Omental fat pad (tissue), 4 donors: ENCODE measurements around a stretch of chr9.

- PRO-cap, result no peak
- RAMPAGE, long total RNA, 4 experiments, result no peak in any of the 4 experiments
Measured at GRCh38 chr9:128625404-128626313, 31.0 kb downstream of the DYNC2I2 start.

- PRO-cap, result no peak
- RAMPAGE, long total RNA, 4 experiments, result no peak in any of the 4 experiments
Measured at GRCh38 chr9:128689338-128690152, 523 bp downstream of the SET start.

- PRO-cap, result no peak
- RAMPAGE, long total RNA, 4 experiments, result no peak in any of the 4 experiments
Measured at GRCh38 chr9:128762723-128763537, 8.8 kb downstream of the ZER1 start.

DNA sequence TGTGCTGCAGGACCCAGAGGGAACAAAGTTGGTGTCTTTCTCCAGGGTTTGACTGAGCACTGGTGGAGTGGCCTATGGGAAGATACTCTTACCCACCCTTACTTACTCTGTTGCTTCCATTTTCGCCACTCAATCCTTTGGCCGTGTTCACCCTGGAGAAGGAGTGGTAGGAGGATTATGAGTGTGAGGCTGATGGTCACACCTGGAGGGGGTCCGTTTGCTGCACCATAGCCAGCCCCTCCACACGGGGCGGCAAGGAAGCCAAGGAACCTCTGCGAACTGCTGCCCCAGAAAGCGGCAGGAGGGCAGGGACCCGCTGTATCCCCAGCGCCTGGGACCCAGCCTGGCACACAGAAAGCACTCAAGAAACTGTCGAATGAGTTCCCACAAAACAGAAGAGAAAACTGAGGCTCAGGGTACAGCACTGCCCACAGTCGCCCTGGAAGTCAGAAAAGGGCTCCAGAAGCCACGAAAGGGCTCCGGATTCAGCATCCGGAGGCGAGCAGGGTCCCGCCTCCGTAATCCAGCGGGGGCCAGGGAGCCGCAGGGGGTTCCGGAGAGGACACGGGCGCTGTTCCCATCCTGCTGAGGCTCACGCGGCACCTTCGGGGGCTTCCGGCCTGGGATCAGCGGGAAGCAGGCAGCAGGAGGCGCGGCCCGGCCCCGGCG is 456 bp downstream of the SPOUT1 start:
- PRO-cap, result no peak
- RAMPAGE, long total RNA, 4 experiments, result no peak in any of the 4 experiments

DNA sequence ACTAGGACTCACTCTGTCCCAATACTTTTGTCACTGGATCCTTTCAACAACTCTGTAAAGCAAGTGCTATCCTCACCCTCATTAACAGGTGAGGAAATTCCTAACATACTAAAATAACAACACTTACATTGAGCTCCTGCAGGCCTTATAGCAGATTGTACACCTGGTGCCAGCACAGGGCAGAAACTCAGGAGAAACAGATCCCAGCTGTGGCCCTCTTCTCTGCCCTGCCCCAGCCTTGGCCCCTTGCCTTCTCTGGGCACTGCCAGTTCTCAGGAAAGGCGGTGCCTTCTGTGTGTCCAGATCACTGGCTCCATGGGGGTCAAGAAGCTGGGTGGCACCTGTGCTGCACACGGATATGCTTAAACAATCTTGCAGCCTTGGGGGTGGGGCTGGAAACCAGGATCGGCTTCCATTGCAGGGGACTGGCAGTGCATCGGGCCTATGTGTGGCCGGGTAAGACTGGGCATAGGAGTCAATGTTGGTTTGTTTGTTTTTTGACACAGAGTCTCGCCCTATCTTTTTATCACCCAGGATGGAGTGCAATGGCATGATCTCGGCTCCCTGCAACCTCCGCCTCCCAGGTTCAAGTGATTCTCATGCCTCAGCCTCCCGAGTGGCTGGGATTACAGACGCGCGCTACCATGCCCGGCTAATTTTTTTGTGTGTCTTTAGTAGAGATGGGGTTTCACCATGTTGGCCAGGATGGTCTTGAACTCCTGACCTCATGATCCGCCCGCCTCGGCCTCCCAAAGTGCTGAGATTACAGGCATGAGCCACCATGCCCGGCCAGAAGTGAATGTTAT is 19.2 kb downstream of the KYAT1 start:
- PRO-cap, result no peak
- RAMPAGE, long total RNA, 4 experiments, result no peak in any of the 4 experiments

DNA sequence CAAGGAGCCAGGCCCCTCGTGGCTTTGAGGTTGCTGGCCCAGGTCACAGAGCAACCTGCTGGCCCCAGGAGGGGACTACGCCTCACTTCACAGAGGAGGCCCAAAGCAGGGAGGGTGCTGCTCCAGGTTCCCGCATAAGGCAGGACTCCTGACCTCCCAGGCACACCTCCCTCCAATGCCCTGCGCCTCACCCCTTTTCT is 18.1 kb downstream of the KYAT1 start:
- PRO-cap, result no peak
- RAMPAGE, long total RNA, 4 experiments, result no peak in any of the 4 experiments

GRCh38 chr9:129028441-129028656 is 218 bp upstream of the SH3GLB2 start:
- PRO-cap, result no peak
- RAMPAGE, long total RNA, 4 experiments, result no peak in any of the 4 experiments

DNA sequence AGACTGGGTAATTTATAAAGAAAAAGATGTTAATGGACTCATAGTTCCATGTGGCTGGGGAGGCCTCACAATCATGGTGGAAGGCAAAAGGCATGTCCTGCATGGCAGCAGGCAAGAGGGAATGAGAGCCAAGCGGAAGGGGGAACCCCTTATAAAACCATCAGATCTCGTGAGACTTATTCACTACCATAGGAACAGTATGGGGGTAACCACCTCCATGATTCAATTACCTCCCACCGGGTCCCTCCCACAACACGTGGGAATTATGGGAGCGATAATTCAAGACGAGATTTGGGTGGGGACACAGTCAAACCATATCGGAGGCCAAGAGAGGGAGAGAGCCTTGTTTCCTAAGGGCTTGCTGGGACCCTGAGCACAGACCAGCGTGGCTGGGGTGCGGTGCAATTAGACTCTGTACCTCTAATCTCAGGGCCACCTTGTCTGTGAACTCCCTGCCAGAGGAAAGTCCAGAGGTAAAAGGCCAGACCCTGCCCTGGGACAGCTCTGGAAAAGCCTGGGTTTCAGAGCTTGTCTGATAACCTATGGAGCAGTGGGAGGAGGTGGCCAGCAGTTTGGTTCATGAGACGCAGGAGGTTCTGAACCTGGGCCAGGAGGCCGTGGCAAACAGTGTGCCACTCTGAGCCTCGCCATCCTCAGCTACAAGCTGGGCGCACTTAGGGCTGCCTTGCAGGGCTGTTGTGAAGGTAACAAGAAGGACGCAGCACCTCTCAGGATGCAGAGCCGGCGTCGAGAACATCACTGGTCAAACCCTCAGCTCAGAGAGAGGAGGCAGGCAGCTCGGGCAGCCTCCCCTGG is 5.0 kb upstream of the DOLPP1 start:
- PRO-cap, result no peak
- RAMPAGE, long total RNA, 4 experiments, result no peak in any of the 4 experiments

- PRO-cap, result no peak
- RAMPAGE, long total RNA, 4 experiments, result no peak in any of the 4 experiments
Measured at GRCh38 chr9:129175353-129175594, 2.8 kb downstream of the IER5L start.

GRCh38 chr9:129193533-129194163 is 15.6 kb upstream of the IER5L start:
- PRO-cap, result no peak
- RAMPAGE, long total RNA, 4 experiments, result no peak in any of the 4 experiments

DNA sequence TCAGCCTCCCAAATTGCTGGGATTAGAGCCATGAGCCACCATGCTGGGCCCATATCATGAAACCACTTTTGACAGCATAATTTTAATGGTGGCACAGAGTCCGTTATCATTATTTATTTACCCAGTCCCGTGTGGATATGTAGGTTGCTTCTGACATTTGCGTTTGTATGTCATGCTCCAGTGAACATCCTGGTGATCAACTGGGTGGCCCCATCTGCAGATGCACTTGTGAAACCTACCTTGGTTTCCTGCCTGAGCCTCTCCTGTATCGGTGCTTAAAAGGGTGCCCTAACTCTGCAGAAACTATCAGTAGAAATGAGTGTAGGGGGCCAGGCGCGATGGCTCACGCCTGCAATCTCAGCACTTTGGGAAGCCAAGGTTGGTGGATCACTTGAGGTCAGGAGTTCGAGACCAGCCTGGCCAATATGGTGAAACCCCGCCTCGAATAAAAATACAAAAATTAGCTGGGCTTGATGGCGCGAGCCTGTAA is 92.1 kb upstream of the IER5L start:
- PRO-cap, result no peak
- RAMPAGE, long total RNA, 4 experiments, result no peak in any of the 4 experiments

GRCh38 chr9:129278352-129279124 is 100.5 kb upstream of the IER5L start:
- PRO-cap, result no peak
- RAMPAGE, long total RNA, 4 experiments, result no peak in any of the 4 experiments

DNA sequence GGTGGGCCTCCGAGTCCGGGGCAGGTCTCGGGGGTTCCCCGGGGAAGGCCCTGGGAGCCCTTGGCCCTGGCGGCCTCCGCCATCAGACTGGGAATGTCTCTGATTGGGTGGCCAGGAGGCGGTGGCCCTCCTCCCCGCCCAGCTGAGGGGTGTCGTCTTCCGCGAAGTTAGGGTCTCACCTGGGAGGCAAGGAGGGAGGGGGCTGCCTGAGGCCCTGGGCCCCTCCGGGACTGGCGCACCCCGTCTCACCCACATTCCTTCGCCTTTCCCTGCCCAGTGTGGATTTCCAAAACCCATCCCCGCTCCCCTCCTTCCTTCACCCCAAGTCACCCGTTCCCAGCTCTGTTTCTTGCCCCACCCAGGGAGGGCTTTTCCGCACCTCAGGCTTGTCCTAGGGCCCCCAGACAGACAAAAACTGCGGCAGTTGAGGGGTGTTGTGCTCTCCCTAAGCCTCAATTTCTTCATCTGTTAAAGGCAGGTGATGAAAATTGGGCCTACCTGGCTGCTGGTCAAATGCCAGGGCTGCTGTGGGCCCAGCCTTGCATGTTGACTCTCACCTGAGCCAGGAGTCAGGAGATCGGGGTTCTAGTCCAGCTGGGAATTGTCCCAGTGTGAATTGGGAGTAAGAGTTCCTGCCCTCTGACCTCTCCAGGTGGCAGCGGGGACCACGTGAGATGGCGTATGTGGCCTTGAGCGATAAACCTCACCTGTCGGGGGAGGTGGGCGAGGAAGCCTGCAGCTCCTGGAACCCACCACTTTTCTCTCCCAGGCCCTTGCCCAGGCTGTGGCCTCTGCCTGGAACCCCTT is 143.3 kb upstream of the IER5L start:
- PRO-cap, result no peak
- RAMPAGE, long total RNA, 4 experiments, result no peak in any of the 4 experiments

GRCh38 chr9:129412460-129412910 is 208.4 kb downstream of the C9orf50 start:
- PRO-cap, result no peak
- RAMPAGE, long total RNA, 4 experiments, result no peak in any of the 4 experiments

DNA sequence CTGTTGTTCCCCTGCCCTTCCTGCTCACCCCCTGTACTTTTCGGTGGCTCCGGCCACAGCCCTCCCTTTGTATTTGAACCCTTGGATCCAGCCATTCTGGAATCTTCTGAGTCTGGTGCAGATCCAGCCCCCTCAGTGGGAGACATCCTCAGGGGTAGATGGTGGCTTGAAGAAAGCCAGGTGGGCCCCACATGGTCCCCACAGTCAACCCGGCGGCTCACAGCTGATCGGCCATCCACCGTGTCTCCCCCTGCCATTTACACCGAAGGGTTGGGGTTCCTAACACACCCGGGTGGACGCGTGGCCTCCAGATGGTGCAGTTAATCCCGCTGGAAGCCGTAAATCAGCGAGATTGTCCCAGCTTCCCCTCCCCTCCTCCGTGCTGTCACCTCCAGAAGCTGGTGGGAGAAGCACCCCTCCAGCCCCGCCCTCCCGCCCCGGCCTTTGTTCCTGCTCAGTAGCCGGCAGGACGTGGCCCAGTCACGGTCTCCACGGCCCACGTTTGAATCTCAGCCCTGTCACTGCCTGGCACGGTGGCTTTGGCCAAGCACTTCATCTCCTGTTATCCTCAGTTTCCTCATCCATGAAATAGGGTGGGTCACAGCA is 204.7 kb downstream of the C9orf50 start:
- PRO-cap, result no peak
- RAMPAGE, long total RNA, 4 experiments, result no peak in any of the 4 experiments

DNA sequence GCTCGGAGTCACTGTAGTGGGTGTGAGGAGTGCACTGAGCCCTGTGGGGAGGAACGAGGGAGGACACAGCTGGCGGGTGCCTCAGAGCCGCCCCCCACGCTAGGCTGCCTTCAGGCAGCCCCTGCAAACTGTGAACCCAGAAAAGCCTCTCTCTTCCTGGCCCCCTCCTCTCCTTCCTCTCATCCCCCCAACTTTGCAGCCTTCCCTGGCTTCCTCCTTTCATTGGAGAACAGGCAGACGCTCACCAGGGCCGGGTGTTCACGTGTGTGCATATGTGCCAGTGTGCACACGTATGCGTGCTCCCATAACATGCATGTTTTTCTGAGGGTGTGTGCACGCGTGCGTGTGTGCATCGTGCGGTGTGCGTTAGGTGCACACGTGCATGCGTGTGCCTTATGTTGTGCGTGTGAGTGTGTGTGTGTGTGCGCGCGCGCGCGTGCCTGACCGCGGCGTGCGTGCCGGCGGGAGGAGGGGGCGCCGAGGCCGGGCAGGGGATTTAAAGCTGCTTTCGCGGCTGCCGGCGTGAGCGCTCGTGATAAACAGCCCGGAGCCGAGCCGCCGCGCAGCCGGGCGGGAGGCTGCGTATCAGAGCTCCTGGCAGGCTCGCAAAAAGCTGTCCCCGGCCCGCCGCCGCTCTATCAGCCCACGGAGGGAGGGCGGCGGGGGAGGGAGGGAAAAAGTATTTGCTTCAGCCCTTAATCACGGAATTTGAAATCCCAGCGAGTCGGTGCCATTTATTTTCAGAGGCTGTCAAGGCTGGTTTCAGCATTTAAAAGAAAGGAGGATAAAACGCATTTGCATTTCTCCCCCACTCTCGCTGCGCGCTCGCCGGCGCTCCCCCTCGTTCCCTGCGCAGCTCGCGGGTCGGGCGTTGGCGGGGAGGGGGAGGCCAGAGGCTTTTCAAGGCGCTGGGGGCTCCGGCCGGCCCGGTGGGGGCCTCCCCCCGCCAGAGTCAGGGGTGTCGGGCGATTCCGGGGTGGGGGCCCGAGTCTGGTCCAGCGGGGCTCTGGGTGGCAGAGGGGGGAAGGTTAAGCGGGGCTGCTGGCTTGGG is 184.0 kb downstream of the C9orf50 start:
- PRO-cap, result no peak
- RAMPAGE, long total RNA, 4 experiments, result no peak in any of the 4 experiments

DNA sequence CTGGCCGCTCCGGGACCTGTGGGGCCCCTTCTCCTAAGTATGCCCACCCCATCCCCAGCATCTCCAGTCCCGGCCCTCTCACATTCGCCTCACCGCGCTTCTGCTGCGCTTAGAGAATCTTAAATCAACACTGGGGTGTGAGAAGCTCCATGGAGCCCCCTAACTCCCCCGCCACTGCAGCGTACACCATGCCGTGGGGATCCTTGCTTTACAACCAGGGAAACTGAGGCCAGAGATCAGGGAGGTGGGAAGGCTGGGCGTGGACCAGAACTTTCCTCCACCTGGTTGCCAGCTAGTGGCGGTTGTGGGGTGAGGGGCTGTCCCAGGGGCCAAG is 161.3 kb downstream of the C9orf50 start:
- PRO-cap, result no peak
- RAMPAGE, long total RNA, 4 experiments, result no peak in any of the 4 experiments

DNA sequence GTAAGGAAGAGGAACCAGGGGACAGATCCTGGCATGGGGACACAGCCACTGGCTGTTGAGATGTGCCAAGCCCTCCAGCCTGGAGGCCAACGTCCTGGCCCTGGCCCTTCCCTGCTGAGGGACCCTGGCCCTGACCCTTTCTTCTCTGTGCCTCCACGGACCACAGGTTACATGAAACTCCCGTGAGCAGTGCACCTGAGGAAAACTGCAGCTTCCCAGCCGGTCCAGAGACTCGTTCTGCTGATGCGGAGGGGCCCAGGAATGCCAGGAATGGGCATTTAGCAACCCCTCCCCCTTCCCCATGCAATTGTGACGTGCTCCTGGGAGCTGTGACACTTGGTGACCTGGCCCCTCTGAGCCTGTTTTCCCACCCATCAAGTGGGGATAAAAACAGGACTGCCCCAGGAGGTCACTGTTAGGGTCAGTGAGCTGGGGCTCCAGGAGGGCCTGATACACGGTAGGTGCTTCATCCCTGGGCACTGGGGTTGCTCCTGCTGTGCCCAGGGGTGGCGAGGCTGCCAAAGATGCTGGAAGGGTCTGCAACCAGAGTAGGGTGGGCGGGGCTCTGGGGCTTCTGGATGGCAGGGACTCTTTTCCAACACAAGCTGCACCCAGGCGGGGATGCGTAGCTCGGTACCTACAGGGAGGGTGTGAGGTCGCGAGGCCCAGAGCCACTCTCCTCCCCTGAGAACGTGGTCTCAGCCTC is 151.5 kb downstream of the C9orf50 start:
- PRO-cap, result no peak
- RAMPAGE, long total RNA, 4 experiments, result no peak in any of the 4 experiments

GRCh38 chr9:129478980-129479783 is 141.7 kb downstream of the C9orf50 start:
- PRO-cap, result no peak
- RAMPAGE, long total RNA, 4 experiments, result no peak in any of the 4 experiments

GRCh38 chr9:129483980-129484406 is 136.9 kb downstream of the C9orf50 start:
- PRO-cap, result no peak
- RAMPAGE, long total RNA, 4 experiments, result no peak in any of the 4 experiments